Left cardiac atrium (tissue), 1 donor: ENCODE measurements around a stretch of chr16.

DNA sequence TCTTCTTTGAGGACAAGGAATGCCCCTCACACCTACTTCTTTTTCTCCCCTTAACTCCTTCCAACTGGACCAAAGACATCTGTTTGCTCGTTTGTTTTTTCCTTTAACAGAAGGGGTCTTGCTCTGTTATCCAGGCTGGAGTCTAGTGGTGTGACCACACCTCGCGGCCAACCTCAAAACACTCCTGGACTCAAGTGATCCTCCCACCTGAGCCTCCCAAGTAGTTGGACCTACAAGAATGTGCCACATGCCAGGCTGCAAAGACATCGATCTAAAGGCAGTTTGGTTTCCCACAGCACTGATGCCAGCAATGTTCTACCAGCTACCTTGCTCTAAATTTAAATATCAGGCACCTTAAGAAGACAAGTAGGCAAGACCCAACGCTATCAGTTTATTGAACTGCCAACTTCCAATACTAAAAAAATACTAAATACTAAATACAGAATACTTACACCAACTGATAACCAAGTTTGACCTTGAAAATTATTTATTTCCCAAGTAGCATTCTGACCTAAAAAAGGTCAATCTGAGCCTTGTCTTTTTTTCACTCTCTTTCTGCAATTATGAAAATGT is 17.7 kb downstream of the CNOT1 start:
- PRO-cap, result no peak

DNA sequence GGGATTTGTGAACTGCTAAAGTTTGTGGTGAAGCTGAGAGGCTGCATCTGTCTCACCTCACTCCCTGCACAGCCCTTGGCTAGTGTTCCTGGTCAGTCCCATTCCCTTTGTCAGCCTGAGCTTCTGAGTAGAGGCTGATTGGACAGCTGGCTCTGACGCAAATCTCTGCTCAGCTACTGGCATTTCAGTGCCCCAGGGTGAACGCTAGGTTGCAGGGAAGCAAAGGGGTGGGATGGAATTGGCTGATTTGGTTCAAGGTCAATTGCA is 23.1 kb upstream of the CNOT1 start:
- PRO-cap, result no peak

- PRO-cap, result no peak
Observed at GRCh38 chr16:58665060-58665783, 19.3 kb downstream of the SLC38A7 start.

DNA sequence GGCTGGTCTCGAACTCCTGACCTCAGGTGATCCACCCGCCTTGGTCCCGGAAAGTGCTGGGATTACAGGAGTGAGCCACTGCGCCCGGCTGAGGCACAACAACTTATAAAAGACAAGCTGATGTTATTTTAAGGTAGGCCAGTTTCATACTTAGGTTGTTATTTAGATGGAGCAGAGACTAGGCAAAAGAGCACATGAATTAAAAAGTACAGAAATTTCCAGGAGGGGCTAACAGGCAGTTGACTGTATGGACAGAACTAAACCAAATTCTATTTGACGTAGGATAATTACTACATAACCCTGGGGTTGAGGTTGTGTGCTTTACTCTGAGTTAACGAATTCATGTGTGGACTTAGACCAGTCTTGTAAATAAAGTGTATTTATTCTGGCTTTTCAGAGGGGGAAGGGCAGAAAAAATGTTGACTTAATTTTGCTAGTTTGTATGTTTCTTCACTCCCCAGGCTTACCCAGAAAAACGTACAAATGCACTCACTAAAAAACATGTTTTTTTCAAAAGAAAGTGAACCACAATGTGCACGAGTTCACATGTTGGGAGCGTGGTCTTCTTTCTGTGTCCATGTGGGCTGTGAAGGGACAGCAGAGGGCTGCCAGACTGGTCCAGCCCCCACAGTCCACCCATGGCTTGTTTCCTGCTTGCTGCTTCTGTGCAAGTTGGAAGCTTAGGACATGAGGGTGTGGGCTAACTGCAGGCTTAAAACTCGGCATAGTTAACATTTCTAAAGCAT is 13.1 kb downstream of the GOT2 start:
- PRO-cap, result no peak

GRCh38 chr16:61128745-61129226 is 907.5 kb downstream of the CDH8 start:
- PRO-cap, result no peak

DNA sequence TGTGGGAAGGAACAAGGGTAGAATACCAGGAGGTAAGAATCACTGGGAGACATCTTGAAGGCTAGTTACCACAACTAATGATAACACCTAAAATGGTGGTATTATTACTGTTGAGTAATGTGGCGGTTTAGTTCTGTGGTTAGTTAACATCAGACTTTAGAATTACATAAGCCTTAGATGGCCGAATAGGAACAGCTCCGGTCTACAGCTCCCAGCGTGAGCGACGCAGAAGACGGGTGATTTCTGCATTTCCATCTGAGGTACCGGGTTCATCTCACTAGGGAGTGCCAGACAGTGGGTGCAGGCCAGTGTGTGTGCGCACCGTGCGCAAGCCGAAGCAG is 567.9 kb upstream of the CDH11 start:
- PRO-cap, result no peak

DNA sequence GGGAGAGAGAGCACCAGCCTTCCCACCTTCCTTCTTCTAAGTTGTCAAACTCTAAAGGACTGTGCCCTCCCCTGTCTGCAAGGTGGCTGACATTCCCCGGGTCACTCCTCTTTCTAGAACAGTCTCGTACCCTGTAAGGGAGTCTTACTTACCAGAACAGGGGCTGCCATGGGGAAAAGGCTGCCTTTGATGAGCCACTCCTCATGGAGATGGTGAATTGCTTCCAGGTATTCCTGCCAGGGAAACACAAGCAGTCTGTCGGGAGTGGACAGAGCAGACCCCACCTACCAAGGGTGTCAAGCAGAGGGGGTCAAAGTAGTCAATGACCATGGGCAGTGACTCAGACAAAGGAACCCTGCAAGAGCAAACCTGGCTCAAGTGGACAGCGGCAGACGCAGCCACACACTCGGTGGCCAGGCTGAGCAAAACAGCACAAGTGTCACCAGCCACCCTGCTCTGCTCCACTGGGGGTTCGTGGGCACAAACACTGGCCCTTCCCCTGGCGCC is 36.3 kb downstream of the TK2 start:
- PRO-cap, result no peak

GRCh38 chr16:66578843-66579334 is 374 bp upstream of the CMTM2 start:
- PRO-cap, result no peak

DNA sequence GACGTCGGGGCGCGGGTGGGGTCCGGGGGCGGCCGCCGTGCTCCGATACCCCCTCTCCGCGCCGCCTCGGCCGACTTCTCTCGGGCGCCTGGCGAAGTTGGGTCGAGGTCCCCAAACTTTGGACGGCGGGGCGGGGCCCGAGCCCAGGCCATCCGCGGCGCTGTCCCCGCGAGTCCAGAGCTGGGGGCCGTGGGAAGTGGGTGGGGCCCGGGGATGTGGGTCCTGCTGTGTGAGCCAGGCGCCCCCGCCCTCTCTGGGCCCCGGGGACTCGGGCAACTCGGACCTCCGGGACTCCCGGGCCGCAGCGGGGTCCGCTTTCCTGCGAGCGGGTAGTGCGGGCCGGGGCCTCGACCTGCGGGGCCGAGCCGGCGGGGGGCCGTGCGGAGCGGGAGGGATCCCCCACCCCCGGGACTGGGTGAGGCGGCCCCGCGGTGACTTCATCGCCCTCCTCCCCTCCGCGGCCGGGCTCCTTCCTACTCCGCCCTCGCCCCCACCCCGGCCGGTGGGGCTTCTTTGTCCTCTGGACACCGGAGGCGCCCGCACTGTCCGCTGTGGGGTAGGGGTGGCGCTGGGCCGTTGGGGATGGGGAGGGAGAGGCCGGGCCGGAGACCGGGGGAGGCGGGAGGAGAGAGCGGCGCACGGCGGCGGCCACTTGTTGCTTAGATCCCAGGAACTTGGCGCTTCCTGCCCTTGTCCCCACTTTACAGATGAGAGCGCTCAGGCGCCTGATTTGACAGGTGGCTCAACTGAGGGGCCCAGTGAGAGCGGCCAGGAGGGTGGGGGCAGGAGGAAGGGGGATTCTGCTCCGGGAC is 714 bp downstream of the CMTM3 start:
- PRO-cap, result no peak

GRCh38 chr16:66650856-66651282 is 45.7 kb downstream of the CMTM4 start:
- PRO-cap, result no peak

- PRO-cap, result no peak
Observed at GRCh38 chr16:66947240-66947727, 12.0 kb downstream of the CES2 start.

DNA sequence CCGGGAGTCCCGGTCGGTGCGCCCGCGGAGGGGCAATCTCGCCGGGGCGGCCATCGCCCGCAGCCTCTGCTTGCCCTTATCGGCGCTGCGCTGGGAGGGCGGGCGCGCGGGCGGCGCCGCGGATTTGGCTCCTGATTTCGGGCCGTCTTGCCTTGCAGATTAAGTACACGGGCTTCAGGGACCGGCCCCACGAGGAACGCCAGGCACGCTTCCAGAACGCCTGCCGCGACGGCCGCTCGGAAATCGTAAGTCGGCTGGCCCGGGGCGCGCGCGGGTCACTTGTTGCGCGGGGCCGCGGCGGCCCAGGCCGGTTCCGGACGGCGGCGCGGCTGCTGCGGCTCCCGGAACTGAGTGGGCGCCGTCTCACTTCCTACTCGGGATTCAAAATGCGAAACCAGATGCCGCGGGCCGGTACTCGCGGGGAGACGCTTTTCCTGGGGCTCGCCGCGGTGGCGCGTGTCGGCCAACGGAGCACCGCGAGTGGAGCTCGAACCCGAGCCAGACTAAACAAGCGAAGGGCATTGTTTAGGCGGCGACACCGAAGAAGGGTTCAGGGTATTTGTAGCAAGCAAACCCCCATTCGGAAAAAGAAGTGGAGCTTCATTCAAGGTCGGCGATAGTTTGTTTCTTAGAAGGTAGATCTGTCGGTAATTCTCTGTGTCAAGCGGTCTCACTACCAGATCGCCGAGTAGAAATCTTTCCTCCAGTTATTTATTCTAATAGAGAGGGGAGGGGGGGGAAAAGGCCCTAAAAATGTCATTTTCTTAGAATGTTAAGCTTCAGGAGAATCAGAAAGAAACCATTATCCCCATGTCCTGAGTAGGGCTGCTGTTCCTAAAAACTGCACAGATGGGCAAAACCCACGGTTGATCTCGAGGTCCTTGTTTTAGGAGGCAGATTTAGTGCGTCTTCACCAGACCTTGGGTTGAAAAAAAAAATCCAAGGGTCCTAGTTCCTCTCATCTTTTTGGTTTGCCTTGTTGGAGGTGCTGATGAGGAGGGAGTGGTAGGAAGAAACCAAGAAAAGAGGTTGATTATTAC is 940 bp downstream of the CBFB start:
- PRO-cap, result bidirectional peak, plus-strand start at position 397 of the sequence, minus-strand start at position 349 of the sequence

GRCh38 chr16:67034243-67034741 is 5.3 kb downstream of the CBFB start:
- PRO-cap, result no peak

GRCh38 chr16:67104899-67105354 is 4.8 kb upstream of the PHAF1 start:
- PRO-cap, result no peak

DNA sequence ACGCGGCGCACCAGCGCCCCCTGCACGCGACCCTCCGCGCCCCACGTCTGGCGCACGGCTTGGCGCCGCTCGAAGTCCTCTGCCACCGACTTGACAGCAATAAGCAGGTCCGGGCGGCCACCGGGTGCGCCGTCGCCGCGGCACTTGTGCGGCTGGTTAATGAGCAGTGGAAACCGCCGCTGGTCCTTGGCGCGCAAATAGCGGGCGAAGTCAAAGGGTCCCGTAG is 857 bp downstream of the B3GNT9 start:
- PRO-cap, result no peak

GRCh38 chr16:67153616-67154173 is 2.9 kb upstream of the B3GNT9 start:
- PRO-cap, result no peak

DNA sequence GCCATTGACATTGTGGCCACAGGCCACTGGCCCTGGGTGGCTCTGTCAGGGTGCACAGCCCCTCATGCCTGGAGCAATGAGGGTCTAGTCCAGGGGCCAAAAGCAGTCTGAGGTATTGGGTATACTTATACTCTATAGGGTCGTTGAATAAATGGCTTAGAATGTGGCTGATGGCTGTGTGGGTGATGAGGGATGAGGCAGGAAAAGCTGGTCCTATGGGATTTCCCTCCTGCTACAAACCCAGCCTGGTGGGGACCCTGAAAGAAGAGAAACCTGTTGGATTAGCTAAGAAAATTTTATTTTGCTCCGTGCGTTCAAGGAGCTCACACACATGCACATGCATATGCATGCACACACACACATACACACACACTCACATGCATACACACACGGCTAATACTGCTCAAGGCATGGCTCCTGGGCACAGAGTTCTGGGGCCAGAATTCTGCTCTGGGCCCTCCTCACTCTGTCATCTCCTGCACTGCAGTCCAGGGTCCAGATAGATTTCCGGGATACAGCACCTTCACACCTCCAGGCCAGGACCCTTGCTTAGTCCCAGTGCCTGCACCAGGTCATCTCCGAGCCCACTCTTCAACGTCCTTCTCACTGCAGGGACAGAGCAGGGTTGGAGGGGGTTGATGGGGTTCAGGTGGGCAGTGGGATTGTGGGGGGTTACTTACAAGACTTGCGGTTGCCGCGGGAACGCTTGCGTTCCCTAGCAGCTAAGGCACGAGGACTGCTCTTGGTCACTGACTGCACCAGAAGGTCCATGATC is 2.4 kb downstream of the TMEM208 start:
- PRO-cap, result no peak

DNA sequence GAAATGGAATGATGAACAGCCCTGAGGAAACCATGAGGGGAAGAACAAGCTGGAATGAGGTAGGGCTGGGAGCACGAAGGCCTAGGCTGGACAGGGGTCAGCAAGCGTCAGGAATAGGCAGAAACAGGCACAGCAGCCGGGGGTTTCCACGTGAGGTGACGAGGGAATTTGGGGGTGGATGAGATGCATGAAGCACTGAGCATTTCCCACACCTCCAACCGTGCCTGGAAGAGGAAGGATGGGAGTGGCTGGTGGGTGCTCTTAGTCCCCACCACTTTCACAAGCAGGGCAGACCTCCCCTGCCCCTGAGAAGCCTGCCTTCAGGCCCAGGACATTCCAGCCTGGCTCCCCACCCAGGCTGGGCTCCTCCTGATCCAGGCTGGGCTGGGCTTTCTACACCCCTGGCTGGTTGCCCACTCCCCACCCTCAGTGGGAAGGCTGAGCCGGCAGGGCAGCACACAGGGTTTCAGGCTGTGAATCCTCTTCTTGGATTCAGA is 21.9 kb downstream of the PLEKHG4 start:
- PRO-cap, result no peak

DNA sequence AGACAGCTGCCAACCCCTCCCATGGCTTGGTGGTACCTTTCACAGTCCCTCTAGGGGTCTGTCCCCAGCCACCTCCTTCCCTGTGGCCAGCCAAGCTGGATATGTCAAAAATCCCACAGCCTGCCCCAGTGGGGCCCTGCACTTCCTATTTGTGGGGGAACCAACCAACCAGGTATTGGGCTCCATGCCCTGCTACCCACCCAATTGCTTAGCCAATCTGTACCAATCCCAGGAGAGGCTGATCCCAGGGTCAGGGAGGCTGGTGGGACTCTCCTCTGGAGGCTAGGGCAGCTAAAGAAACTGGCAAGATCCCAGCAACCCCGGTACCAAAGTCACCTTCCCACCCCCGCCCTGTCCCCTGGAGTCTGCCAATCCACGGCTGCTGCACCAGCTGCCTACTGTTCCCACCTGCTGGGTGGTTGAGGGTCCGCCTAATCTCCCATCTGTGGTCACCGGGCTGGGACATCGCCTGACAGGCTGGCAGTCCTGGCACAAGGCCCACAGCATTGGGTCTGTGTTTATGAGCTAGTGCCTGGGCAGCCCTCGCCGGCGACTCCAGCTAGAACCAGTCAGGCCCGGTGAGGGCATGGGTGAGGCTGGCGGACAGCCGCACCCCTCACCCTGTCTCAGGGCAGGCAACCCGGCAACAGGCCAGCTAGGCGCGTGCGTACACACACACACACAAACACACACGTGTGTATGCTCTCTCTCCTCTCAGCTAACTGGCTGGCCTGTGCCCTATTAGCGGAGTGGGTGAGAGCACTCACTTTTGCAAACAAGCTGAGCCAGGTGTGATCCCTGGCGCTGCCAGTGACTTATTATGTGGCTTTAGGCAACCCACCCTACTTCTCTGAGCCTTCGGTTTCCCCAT is 10.2 kb downstream of the HSD11B2 start:
- PRO-cap, result no peak

DNA sequence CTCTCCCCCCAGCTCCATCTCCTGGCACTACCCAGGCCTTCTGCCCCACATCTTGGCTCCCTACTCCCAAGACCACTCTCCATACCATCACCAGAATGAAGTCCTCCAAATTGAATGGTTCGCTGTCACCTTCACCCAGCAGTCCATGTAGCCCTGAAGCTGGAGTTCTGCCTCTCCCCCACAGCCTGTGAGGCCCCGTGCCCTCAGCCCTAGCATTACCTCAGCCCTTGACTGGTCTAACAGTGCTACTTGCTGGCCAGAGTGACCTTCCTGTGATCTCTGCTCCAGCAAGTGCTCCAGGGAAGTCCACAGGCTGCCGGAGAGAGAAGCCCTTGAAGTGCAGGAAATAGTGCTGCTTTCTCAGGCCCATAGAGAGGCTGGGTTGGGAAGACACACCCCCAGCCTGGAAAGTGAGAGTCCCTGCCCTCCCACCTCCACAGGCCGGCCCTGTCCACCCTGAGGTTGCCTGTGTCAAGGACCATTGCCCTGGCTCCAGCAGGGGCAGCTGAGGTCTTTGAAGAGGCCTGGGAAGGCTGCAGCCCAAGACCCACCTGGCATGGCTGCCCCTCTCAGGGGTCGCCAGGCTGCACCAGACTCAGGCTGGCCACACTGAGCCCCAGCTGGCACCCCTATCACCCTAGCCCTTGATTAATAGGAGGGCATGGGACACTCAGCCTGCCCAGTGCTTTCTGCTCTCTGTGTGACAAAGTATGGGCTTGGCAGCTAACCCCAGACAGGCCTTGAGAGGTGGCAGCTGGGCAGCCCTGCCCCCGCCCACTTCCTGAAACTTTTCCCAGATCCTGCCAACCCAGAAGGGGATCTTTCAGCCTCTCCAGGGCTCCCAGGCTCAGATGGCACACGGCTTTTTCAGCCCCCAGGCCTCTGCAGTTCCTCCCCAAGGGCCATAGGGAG is 21.8 kb downstream of the ATP6V0D1 start:
- PRO-cap, result no peak